Measurements from ENCODE around the gene GNA12.

DNA sequence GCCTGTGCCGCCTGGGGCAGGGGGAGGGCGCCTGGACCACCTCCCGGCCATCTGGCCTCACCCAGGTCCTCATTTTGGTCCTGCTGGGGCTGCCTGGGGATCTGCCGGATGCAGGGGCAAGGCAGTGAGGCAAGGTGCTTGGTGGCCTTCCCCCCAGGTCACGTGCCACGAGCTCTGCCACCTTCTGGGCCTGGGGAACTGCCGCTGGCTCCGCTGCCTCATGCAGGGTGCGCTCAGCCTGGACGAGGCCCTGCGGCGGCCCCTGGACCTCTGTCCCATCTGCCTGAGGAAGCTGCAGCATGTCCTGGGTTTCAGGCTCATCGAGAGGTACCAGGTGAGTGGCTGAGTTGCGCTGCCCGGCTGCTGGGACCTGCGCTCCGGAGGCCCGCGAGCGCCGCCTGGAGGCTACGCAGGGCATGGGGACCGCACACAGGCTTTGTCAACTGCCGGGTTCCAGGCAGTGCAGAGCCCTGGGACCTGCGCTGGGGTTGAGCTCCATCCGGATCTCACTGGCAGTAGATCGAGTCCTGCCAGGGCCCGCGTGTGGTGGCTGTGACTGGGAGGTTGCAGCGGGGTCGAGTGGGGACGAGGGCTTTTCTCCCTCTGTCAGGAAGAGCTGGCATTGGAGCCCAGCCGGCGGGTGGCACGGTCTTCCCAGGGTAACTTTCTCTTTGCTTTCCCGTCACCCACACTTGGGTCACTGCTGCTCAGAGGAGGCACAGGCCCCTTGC lies 21.6 kb downstream of the AMZ1 start:
- PRO-cap: no peak

GRCh38 chr7:2716759-2718058 lies 29.2 kb downstream of the AMZ1 start:
- PRO-cap: unidirectional peak, plus-strand start at chr7:2717702

- PRO-cap: no peak
Observed at GRCh38 chr7:2774620-2775295, 69.3 kb downstream of the GNA12 start.

DNA sequence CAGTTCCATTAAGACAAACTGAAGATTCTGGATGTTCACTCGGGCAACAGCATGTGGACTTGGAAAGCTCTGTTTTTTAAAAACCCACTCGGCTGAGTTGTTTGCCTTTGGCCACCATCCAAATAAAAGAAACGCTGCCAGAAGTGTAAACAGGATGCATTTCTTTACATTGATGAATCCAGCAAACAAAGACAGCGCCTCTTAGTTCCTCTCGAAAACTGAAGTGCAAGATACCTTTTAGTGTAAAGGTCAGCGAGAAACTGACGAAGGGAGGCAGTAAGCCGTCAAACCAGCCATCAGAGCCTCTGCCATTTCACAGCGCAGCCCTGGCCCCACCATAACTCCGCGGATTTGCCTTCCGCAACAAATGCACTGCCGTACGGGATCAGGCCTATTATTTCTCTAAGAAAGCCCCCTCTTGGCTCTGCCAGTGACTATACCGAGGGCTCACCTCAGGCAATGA lies 41.5 kb downstream of the GNA12 start:
- PRO-cap: unidirectional peak, plus-strand start at position 299 of the sequence

DNA sequence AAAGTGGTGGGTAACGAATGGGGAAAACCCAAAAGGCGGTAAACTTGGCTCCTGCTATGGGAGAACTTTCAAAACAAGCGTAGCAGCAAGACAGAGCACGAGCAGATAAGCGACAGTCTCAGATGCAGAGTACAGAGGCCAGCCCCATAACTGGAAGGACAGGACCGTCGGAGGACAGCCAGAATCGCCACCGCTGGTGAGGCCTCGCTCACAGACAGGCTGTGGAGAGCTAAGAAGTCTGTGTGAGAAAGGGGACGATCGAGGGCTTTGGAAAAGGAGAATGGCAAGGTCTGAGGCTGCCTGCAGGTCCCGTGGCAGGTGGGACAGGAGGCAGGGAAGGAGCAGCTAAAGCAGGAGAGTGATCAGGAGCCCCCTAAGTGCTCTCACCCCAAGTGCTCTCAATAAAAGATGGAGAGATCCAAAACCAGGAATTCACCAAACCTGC lies 41.0 kb downstream of the GNA12 start:
- PRO-cap: no peak

GRCh38 chr7:2810780-2811936 lies 33.0 kb downstream of the GNA12 start:
- PRO-cap: no peak

DNA sequence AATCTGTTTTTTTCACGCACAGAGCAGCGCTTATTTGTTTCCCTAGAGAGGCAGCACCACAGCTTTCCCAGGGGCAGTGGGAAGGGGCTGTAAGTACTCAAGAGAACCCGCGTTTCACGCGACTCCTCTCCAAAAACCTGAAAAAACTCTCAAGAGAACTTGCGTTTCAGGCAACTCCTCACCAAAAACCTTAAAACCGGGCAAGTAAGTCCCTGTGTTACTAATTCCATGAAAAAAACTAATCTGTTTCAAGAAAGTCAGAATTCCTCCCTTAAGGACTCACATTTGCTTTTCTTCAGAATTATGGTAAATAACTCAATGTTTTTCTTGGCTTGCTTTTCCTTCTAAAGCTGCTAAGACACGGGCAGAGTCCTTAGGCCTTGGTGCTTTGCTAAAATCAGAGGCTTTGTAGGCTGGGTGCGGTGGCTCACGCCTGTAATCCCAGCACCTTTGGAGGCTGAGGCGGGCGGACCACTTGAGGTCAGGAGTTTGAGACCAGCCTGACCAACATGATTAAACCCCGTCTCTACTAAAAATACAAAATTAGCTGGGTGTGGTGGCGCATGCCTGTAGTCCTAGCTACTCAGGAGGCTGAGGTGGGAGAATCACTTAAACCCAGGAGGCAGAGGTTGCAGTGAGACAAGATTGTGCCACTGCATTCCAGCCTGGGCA lies 32.0 kb downstream of the GNA12 start:
- PRO-cap: no peak

GRCh38 chr7:2838944-2839476 lies 5.1 kb downstream of the GNA12 start:
- PRO-cap: no peak

DNA sequence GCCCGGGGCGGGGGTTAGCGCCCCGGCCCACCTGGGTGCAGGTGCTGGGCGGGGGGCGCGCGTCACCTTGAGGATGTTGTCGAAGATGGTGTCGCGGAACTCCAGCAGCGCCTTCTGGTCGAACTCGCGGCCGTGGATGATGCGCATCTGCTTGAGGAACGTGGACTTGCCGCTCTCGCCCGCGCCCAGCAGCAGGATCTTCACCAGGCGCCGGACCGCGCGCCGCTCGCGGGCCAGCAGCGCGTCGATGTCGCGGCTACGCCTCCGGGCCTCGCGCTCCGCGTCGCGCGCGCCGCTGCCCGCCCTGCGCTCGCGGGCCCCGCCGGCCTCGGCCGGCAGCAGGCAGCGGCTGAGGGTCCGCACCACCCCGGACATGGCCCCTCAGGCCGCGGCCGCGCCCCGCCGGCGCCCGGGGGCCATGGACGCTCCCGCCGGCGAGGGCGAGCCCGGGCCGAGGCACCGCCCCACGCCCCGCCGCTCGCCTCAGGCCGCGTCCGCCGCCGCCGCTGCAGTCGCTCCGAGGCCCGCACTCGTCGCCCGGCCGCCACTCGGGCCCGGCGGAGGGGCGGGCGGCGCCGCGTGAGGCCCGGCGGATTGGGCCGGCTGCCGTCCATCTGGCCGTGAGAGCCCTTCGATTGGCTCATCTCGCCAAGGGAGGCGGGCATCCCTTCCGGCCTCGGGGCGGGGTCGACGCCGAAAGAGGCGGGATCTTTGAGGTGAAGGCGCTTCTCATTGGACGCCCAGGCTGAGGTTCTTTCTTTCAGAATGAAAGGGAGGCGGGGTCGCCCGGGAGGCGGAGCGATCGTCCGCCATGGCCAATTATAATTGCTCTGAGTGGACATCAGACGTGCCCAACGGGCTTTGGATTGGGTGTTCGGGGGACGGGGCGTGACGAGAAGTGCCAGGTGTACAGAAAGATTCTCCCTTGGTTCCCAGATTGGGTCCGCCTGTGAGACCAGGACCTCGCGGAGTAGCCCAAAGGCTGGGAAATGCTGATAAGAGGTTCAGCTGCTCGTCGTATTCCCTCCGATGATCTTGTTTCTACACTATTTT lies at the start of gene GNA12:
GNA12 (minus strand) TSS at position 522 of the 1,053 bp plus-strand sequence.
- PRO-cap: bidirectional peak, plus-strand start at position 840 of the sequence, minus-strand start at position 556 of the sequence; unidirectional peak, plus-strand start at position 935 of the sequence

GRCh38 chr7:2863336-2864574 lies 19.6 kb upstream of the GNA12 start:
- PRO-cap: bidirectional peak, plus-strand start at chr7:2863921, minus-strand start at chr7:2863758

DNA sequence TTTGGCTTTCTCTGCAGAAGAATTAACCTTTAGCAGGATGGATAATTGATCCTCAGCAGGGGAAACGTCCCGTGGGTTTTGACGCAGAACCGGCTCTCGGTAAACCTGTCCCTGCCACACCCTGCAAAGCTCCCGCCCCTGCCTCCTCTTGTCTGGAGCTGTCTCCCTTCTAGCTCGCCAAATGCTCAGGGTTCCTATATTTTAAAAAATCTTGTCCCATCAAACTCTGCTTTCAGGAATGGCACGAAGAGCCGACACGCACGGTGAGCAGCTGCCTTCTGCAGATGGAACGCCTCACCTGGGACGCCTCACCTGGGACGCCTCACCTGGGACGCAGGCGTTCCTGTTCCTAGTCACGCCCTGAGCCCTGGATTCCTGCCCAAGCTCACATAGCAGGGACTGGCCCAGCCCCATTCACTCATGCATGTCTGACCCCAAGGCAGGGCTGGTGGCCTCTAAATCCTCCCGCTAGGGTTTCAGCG lies 49.9 kb downstream of the CARD11 start:
- PRO-cap: no peak

DNA sequence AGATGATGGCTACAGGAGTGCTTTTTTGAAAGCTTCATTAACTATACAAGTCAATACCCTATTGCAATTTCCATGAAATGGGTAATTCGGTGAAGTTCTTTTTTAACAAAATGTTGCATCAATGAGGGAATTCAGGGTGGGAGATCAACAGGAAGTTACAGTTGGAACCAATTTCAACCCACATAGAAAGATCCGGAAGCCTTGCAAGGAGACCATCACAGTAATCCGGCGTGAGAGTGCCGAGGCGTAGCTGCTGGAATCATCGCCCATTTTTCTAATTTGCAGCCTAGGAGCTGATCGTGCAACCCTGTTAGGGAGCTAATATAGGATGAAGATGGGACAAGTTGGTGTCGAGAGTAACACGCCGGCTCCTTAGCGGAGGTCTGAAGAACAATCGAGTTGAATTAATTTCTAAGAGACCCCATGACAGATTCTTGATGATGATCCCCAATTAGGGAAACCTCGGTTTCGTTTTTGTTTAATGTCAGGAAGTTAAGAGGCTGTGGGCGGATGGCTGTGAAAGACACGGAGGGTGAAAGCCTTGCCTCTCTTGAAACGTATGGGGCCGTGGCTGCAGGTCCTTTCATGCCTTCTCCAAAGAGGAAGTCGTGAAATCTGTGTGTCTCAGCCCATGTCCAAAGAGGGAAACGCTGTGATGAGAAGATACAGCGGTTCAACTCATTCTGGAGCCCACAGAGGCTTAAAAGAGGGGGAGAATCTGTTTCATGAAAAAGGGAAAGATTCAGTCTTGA lies 51.2 kb upstream of the CARD11 start:
- PRO-cap: unidirectional peak, plus-strand start at position 495 of the sequence

- PRO-cap: no peak
Observed at GRCh38 chr7:3232129-3232755, 68.8 kb upstream of the SDK1 start.

DNA sequence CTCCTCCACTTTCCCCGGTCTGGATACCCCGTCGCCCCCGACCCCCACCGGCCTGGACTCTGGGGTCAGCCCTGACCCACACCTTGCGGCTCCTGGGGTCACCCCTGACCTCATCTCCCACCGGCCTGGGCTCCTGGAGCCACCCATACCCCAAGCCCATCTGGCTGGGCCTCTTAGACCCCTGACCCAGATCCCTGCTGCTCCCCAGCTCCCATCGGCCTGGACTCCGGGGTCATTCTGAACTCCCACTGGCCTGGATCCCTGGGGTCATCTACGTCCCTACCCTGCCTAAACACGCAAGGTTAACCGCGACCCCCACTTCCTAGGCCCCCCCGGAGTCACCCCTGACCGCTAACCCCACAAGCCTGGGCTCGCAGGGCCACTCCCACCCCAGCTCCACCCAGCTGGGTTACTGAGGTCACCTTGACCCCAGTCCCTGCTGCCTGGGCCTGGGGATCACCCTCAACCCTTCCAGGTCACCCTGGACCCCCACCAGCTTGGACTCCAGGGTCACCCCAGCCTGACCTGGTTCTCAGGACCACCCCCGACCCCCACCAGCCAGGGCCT lies 1.1 kb downstream of the FOXK1 start:
- PRO-cap: no peak

GRCh38 chr7:4689422-4690442 lies 7.6 kb downstream of the FOXK1 start:
- PRO-cap: no peak

DNA sequence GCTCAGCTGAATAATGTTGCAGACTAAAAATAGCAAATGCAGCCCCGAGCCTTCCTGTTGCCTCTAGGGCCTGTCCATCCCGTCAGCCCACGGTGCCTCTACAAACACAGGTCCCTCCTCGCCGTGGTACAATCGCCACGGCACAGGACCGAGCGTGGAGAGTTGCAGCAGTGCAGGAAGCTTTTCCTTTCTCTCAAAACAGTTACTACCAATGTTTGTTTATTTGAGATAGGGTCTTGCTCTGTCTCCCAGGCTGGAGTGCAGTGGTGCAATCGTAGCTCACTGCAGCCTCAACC lies 41.3 kb downstream of the FOXK1 start:
- PRO-cap: no peak

- PRO-cap: no peak
Observed at GRCh38 chr7:4748087-4748327, 27.4 kb upstream of the AP5Z1 start.

DNA sequence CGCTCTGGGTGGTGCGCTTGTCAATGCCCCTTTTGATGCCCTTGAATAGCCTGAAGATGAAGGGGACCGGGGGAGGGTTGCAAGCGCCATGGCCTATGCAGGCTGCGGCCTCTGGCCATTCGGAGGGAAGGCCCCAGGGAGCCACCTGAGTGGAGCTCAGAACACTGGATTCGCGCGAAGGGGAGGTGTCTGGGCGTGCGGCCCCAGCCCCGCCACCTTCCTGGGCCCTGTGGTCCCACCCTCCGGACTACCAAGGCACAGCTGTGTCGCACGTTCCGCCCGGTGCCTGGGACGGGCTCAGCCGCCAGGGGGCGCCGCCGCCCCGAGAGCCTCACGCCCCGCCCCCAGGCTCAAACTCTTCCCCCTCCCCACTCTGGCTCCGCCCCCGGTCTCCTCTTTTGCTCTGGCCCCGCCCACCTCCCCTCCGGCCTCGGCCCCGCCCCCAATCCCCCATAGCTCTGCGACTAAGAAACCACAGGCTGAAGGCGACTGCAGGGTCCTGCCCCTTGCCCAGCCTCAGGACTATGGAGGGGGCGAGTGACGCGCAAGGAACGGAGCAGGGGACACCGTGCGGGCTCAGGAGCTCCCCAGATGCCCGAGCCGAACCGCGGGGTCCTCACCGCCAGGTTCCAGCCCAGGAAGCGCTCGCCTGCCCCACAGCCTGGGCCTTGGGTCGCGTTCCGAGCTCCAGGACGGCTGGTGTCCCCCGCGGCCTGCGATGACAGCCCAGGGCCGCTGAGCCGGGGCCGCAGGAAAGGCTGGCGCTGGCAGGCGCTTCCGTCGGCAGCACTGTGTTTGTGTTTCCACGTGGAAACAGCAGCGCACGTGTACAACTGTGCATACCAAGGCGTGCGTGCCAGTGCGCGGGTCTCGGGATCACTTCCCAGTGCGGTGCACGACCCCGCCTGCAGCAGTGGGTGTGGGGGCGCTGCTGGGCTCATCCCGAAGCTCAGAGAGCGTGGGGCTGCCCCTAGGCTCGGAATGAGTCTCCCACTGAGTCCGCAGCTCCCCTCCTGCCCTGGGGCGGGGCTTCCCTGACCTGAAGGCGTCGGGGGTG lies 16.9 kb downstream of the AP5Z1 start:
- PRO-cap: no peak

- PRO-cap: no peak
Observed at GRCh38 chr7:4819361-4819932, 42.4 kb downstream of the PAPOLB start.

DNA sequence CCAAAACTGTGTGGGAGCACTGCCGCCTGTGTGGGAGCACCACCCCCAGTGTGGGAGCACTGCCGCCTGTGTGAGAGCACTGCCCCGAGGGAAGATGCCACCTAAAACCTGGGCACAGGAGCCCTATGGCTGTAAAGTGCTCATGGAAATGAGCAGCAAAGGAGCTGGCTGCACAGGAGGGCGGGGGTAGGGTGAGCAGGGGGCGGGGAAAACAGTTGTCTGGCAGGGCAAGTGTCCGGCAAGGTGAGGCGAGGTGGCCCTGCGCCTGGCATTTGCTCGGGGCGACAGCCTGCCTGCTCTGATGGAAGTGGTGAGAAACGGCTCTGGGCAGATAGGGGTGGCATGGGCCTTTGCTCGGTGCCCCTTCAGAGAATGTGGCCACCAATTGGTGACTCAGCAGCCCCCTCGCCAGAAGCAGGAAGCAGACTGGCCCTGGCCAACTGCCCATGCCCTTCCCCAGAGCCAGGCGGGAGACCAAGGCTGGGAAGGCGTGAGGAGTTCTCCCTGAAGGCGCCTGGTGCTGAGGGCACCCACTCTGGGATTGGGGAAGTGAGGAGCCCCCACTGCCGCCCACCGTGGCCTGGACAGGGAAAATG lies 26.1 kb downstream of the PAPOLB start:
- PRO-cap: no peak

Measured in ileum (tissue), 1 donor.